Measurements from ENCODE around the genes PLEKHB1 and P4HA3.

GRCh38 chr11:73309132-73309532 lies 1.1 kb downstream of the ARHGEF17 start:
- RRBS, 2 experiments = under 1 to 4% methylated on average over 18 to 28 of the region's 41 CpGs

DNA sequence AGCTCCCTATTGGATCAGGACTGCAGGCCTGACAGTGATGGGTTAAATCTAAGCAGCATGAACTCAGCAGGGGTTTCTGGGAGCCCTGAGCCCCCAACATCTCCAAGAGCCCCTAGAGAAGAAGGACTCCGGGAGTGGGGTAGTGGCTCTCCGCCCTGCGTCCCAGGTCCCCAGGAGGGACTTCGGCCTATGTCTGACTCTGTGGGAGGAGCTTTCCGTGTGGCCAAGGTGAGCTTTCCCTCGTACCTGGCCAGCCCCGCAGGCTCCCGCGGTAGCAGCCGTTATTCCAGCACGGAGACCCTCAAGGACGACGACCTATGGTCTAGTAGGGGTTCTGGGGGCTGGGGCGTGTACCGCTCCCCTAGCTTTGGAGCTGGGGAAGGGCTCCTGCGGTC lies 1.5 kb downstream of the ARHGEF17 start:
- RRBS, 2 experiments = no CpG with 5 or more reads among the region's 16 CpGs

GRCh38 chr11:73312940-73313423 lies 4.9 kb downstream of the ARHGEF17 start:
- RRBS, 2 experiments = no CpG with 5 or more reads among the region's 6 CpGs

DNA sequence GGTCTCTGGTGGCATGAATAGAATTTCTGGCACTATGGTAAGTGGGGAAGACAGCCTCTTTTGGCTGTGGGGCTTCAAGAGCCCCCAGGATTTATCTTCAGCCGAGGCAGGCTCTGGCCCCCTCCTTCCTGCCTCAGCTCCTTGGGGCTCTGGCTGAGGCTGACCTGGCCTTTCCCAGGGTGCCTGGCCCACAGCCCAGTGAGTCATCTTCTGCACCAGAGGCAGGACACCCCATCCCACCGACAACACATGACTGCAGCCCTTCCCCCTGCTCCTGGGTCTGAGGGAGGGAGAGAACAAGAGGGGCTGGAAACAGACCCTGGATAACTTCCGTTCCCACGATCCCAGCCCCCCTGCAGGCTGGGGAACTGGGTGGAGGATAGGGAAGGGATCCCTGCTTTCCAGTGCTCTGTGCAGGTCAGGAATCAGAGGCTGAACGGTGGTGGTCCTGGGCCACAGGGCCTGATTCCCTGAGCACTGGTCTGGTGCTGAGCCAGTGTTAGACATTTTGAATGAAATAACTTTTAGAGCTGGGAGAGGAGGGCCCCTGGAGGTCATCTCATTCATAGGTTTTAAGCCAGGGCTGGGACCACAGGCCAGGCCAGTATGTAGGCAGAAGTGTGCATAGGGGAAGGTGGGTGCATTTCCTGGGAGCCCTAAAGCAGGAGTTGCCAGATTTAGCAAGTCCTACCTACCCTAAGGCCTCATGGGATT lies 26.6 kb downstream of the ARHGEF17 start:
- RRBS, 2 experiments = no CpG with 5 or more reads among the region's 5 CpGs

DNA sequence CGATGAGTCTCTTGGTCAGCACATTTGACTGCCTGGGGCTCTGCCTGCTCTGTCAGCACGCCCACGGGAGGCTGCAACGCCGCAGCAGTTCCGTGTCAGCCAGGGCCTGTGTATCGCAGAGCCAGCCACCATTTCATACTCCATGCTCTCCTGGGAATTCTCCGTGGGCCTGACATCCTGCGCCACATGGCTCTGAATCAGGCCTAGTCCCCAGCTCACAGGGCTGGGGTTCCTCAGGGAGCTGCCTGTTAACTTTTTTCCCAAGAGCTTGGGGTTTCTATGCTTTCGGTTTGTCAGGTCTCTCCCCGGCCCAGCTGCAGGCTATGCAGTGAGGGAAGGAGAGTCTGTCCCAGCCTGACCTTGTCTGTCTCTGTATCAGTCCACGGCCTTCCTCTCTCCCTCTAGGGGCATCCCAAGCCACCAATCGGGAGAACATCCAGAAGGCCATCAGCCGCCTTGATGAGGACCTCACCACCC lies 16.7 kb upstream of the RELT start:
- RRBS, 2 experiments = no CpG with 5 or more reads among the region's 14 CpGs

GRCh38 chr11:73367983-73368716 lies 8.0 kb upstream of the RELT start:
- RRBS, 2 experiments = no CpG with 5 or more reads among the region's 8 CpGs

- RRBS, 2 experiments = no CpG with 5 or more reads among the region's 10 CpGs
These were observed 30.0 kb downstream of the RELT start for GRCh38 chr11:73405872-73406976.

- RRBS, 2 experiments = no CpG with 5 or more reads among the region's 1 CpG
These were observed 85.5 kb downstream of the RELT start for GRCh38 chr11:73461829-73462046.

DNA sequence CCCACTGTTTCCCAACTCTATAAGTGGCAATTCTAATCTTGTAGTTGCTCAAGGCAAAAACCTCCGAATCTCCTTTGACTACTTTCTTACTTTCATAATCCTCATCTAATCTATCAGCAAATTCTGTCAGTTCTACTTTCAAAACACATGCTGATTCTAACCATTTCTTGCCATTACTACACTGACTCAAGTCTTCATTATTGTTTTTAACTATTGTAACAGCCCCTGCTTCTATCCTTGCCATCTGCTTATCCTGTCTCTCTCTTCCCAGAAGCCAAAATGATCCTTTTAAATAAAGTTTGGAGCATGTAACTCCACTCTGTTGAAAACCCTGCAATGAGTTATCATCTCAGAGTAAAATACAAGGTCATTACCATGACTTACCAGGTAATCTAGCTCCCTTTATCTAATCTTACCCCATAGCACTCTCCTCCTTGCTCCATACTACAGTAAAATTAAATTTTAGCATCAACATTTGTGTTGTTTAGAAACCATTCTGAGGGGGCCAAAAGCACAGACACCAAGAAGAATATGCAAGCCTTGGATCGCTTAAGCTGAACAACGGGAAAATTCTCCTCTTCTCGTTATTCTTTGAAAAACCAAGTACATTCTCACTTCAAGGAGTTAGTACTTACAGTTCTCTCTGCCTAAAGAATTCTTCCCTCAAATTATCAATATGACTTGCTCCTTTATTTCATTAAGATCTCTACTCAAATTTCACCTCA lies 55.4 kb downstream of the FAM168A start:
- RRBS, 2 experiments = no CpG with 5 or more reads among the region's 4 CpGs

DNA sequence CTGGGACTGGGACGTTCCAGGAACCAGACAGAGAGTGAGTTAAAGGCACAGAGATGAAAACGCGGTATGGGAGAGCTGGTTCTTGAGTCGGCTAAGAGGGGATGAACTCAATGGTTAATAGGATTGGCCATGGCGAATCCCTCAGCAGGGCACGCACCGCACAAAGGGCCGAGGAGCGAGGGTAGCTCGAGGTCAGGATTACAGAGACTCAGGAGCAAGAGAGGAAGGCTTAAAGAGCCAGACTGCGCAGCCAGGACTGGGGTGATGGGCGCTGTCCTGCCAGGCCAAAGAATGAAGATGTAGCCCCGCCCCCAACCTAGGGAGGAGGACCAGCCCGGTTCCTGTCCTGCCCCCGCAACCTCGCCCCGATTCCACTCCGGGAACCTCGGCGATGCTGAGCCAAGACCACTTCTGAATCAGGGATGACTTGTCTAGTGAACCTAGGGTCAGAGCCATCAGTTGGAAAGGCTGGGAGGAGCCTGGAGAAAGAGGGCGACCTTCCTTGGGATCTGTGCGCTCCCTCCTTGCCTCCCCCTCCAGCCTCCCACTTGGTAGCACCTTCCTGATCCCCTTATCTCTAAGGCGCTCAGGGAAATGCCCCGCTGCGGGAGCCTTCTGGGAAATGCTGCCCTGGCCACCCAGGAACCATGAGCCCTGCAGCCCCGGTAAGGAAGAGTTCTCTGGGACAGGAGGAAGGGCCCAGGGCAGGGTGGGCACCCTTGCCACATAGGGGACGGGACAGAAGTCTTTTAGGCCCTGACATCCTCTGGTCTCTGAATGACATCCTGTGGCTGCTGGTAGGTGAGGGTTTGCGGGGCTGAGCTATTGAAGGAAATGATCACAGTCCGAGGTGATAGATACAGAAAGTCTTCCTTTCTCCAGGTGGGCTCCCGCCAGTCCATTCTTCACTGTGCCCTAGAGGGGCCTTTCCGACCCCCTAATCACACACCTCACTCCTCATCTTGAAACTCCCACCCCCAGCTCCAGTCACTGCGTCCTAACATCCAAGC lies at the start of gene PLEKHB1:
Gene PLEKHB1 (plus strand): TSS at position 620 of the 1,010 bp plus-strand sequence.
- RRBS, 2 experiments = 70 to 87% methylated on average over 5 of the region's 32 CpGs

- RRBS, 2 experiments = 26 to 85% methylated on average over 4 of the region's 21 CpGs
These were observed 1.1 kb downstream of the UCP2 start for GRCh38 chr11:73981197-73982294.

DNA sequence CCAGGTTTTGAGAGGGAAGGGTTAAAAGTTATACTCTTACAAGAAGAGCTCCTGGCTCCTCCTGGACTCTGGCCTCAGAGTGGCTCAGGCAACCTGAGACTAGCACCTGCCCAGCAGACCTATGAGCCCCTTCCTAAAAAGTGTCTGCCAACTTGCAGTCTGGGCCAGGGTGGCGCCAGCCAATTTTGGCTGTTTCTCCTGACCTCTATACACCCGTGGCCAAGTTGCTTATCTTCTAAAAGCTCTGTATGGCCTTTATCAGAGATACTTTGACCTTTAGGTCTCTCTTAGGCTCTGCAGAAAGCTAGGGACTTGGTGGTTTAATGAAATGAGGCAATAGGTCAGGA lies 10.2 kb upstream of the UCP3 start:
- RRBS, 2 experiments = no CpG with 5 or more reads among the region's 2 CpGs

GRCh38 chr11:74020418-74021203 lies 11.7 kb upstream of the UCP3 start:
- RRBS, 2 experiments = no CpG with 5 or more reads among the region's 6 CpGs

GRCh38 chr11:74030537-74031414 lies 21.9 kb upstream of the UCP3 start:
- RRBS, 2 experiments = no CpG with 5 or more reads among the region's 8 CpGs

DNA sequence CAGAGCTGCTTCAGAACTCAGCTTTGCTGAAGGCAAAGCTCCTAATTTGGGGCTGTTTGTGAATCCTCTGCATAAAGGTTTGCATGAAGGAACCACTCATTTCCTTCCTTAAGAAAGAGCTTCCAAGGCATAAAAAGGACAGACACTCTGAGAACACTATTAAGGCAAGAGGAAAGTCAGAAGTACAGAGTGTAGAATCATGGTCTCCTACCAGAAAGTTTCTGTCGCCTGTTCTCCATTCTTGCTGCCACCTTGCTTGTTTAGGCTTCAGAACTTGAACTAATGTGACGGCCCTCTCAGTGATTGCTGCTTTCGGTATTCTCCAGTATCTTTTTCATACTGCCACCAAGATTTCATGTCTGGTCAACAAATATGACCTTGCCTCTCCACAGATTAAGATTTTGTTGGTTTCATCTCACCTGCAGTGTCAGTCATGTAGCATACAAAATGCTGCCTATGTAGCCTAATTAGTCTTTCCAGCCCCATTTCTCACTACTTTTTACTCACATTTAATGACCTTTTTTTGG lies 61.5 kb upstream of the UCP3 start:
- RRBS, 2 experiments = no CpG with 5 or more reads among the region's 3 CpGs

GRCh38 chr11:74311333-74311858 lies at the start of gene P4HA3:
TSS of gene P4HA3 (minus strand) at chr11:74311640.
- RRBS, 2 experiments = no CpG with 5 or more reads among the region's 58 CpGs

DNA sequence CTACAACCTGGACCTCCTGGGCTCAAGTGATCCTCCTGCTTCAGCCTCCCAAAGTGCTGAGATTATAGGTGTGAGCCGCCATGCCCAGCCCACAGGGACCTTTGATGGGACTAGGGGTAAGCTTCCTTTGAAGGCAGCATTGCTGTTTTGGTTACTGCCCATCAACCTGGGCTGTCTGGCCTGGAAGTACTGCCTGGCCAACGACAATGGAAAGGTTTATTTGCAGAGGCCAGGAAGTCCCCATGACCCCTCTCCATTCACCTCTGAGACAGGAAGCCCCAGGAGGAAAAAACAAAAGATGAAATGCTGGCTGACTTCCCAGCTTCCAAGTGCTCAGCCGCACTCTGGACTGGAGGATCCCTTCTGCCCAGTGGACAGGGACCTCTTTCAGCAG lies 32.9 kb upstream of the POLD3 start:
- RRBS, 2 experiments = no CpG with 5 or more reads among the region's 3 CpGs

GRCh38 chr11:74572310-74572854 lies 20.0 kb upstream of the POLD3 start:
- RRBS, 2 experiments = no CpG with 5 or more reads among the region's 6 CpGs

- RRBS, 2 experiments = no CpG with 5 or more reads among the region's 6 CpGs
These were observed 51.6 kb downstream of the POLD3 start for GRCh38 chr11:74643899-74644502.

DNA sequence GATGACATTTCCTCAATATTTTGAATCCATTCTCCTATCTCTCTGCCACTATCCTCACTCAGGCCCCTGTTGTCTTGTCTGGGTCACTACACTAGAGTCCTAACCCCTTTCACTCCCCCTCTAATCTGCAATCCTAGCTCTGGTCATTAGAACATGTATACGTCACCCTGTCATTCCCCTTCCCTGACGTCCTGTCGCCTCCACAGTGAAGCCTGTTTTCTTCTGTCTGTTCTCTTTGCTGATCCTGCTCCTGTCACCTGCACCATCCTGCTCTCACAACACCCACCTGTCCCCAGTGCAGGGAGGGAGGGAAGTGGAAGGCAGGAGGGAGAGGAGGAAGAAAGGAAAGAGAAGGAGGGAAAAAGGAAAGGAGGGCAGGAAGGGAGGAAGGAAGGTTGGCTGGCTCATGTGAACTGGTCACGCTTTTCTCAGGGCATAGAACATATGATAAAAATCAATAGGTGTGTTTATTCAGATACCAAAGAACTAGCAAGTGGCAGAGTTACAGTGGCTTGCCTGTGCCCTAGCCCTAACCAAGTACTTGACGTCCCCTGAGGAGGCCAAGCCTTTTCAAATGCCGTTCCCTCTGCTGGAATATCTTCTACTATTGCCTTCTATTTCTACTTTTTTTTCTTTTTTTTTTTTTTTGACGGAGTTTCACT lies 33.7 kb downstream of the CHRDL2 start:
- RRBS, 2 experiments = no CpG with 5 or more reads among the region's 7 CpGs